AG09319 (cell line): ENCODE data around the gene ITIH5.

GRCh38 chr10:6593091-6593752 is 13.1 kb upstream of the PRKCQ start:
- RRBS, result no CpG with 5 or more reads among the region's 9 CpGs

- RRBS, result no CpG with 5 or more reads among the region's 7 CpGs
Observed at GRCh38 chr10:6721306-6721893, 141.3 kb upstream of the PRKCQ start.

DNA sequence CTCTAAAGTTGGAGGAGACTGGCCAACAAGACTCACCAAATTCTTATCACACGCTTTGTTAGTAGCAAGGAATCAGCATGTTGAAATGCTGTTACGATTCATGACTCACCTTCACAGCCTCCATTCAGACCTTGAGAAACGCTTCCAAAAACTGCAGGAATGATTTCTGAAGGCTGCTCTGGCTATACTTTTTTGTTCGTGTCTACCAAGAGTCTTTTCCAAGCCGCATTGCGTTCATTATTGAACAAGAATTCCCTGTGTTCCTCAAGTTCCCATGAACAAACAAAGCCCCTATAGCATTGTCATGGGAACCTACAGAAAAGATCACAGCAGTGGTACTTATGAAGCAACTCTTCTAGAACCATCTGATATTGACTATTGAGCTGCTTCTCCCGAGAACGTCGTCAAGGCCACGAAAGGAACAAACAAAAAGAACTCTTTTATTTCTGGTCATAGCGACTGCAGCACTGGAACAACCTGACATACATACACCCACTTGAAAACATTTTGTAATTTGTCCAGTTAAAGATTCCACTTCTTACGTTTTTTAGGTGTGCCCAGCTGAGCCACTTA is 291.2 kb downstream of the SFMBT2 start:
- RRBS, result no CpG with 5 or more reads among the region's 12 CpGs

DNA sequence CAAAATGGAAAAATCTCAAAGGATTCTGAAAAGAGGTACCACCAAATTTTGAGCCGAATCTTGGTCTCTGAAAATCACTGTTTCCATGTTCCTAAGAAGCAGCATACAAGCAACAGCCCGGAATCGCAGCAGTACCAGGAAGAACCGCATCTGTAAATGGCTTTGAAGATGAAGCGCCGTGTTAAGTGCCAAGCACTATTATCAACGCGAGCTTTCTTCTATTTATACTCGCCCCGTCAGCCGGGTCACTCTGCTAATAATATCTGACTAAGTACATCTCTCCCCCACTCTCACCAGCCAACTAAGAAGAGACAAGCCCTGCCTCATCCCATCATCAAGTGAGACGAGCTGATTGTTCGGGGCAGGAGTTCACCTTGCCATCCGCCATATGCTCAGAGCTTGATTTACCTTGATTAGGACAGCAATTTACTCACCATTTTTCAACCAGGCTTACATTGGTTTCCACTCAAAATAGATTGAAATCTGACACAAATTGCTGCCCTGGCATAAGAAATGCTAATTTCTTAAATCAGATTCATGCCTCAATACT is 13.2 kb downstream of the SFMBT2 start:
- RRBS, result no CpG with 5 or more reads among the region's 14 CpGs

DNA sequence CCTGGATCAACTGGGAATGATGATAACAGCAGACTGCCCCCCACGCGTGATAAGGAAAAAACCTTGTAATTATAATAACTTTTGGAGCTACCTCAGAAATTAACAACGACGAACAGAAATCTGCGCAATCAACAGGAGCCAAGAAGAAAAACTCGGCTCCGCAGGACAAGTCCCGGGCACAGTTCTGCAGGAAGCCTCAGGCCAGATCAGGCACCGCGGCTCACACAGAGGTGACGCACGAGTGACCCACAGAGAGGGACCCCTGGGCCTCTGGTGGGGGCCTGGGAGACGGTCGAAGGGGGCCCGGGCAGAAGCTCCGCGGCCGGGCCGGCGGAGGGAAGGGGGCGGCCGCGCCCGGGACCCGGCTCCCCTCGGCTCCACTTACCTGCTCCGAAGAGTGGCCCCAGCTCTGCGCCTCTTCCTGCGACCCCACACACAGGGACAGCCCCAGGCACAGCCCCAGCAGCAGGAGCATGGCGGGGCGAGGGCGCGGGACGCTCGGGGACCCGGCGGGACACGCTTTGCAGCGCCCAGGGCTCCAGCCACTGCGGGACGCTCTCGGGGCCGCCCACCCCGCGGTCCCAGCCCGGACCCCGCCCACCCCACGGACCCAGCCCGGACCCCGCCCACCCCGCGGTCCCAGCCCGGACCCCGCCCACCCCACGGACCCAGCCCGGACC is at the start of gene ITIH5:
ITIH5 (minus strand) TSS at position 549 of the 680 bp plus-strand sequence.
- RRBS, result 2% methylated on average over 10 of the region's 56 CpGs

- RRBS, result 2% methylated on average over 12 of the region's 52 CpGs
Observed at GRCh38 chr10:7667098-7667931, 549 bp upstream of the ITIH5 start.

DNA sequence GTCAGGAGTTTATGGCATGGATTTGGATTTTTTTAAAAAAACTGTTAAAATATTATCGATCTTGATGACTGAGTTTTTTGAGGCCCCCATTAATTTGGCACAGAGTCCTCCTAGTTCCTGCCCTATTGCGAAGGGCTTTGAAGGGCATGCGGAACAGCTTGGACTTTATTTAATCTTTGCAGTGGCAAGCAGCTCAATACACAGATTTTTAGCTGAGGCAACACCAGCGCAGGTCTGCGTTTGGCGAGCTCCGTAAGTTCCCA is 453 bp upstream of the TAF3 start:
- RRBS, result no CpG with 5 or more reads among the region's 7 CpGs

- RRBS, result no CpG with 5 or more reads among the region's 3 CpGs
Observed at GRCh38 chr10:7879795-7880518, 61.7 kb downstream of the TAF3 start.

GRCh38 chr10:8051688-8052332 is 2.7 kb upstream of the GATA3 start:
- RRBS, result 6% methylated on average over 15 of the region's 45 CpGs

GRCh38 chr10:8366088-8366775 is 311.7 kb downstream of the GATA3 start:
- RRBS, result 24% methylated on average over 4 of the region's 17 CpGs

- RRBS, result no CpG with 5 or more reads among the region's 1 CpG
Observed at GRCh38 chr10:8776805-8777277, 722.4 kb downstream of the GATA3 start.

- RRBS, result no CpG with 5 or more reads among the region's 6 CpGs
Observed at GRCh38 chr10:10092584-10092885, 925.1 kb upstream of the CELF2 start.

- RRBS, result no CpG with 5 or more reads among the region's 1 CpG
Observed at GRCh38 chr10:10801048-10801307, 216.7 kb upstream of the CELF2 start.

GRCh38 chr10:10803348-10803727 is 214.3 kb upstream of the CELF2 start:
- RRBS, result no CpG with 5 or more reads among the region's 1 CpG

- RRBS, result no CpG with 5 or more reads among the region's 17 CpGs
Observed at GRCh38 chr10:11026712-11027425, 9.2 kb downstream of the CELF2 start.

DNA sequence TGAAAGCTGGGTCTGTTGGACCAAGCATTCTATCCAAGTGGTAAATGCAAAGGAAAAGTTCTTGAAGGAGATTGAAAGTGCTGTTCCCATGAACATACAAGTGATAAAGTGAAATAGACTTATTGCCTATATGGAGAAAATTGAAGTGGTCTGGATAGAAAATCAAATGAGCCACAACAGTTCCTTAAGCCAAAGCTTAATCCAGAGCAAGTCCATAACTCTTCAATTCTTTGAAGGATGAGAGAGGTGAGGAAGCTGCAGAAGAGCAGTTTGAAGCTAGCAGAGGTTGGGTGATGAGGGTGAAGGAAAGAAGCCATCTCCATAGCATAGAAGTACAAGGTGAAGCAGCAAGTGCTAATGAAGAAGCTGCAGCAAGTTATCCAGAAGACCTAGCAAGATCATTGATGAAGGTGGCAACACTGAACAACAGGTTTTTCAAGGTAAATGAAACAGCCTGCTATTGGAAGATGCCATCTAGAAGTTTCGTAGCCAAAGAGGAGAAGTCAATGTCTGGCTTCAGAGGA is 43.5 kb downstream of the CELF2 start:
- RRBS, result no CpG with 5 or more reads among the region's 1 CpG

DNA sequence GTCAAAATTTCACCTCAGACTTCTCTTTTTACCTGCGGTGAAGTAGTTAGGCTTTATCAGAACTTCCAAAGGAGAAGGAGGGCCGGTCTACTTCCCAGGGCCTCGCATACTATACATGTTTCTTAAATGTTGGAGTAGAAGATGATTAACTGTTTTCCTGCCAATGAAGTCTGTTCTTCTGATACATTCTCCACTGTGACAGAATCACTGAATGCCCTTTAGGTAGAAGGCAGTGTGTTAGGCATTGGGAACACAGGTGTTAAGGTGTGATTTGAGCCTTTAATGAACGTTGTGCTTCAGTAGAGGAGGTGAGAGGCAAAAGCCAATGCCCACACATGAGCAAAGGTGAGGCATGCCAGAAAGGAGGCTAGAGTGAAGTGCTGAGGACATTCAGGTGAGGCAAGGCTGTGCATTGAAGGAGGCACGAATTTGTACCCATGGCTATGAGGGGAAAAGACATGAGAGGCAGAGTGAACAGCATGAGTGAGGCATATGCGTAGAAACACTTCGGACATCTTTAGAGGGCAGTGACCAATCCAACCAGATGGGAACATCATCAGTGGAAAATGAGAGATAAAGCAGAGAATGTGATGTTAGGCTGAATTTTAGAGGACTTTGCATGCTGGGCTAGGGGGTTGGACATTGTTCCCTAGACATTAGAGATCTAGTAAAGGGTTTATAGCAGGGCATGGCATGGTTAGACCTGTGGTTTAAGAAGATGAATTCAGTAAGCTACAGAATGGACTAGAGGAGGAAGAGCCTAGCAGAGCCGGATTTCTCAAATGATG is 70.3 kb downstream of the CELF2 start:
- RRBS, result no CpG with 5 or more reads among the region's 8 CpGs

- RRBS, result 13% methylated on average over 2 of the region's 6 CpGs
Observed at GRCh38 chr10:11150916-11151472, 133.3 kb downstream of the CELF2 start.

DNA sequence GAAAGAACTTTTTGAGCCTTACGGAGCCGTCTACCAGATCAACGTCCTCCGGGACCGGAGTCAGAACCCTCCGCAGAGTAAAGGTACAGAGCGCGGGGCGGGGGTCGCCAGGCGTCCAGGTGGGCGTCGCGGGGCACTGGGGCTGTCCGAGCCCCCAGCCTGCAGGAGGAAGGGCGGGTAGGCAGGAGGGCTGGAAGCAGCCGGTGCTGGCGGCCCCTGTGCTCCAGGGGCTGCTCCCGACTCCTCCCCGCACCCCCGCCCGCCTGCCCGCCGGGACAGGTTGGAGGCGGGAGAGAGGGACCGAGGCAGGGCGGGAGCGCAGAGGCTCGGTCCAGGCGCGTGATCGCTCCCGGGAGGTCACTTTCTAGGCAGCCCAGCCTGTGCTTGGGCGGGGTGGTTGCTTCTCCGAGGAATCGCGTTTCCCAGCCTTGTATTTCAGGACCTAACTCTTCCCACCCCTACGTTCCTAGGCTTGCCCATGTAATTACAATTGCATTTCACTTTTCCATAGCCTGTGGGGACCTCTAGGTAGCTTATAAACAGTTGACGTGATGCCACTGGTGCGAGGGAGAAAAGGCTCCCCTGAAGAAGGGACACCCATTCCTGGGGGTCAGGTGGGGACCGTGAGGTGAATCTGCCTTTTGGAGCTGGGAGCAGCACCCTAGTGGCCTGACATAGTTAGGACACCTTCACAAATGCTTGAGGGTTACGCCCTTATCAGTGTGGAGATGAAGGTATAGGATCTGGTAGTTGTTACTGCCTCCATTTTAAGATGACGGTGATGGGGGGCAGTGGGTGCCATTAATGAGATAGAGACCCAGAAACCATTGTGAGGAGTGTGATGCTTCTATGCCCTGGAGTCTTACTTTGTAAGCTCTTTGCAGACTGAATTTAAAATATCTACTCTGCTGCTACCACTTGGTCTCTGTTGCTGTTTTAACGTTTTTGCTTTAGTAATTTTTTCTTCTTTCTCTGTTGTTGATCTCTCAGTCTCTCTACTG is 148.2 kb downstream of the CELF2 start:
- RRBS, result 14% methylated on average over 20 of the region's 44 CpGs